NB4 (cell line): ENCODE measurements around a stretch of chr1.

DNA sequence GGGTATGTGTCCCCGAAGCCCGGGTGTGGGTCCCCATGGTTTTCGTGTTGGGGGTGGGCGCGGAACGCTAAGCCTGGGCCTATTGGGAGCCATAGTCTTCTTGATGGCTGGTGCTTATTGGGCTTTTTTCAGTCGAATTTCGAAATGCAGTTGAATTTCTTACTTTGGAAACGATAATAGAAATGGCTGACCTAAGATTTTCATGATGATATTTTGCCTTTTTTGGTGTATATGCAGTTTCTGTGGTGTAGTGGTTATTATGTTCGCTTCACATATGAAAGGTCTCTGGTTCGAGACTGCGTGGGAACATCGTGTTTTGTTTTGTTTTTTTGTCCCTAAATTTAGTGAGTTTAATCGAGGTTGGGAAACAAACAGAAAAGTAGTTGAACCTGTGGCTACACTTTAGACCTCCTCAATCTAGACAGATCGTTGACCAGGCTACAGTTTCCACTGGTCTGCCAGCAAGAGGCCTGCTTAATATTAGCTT, 61.7 kb upstream of the CROCC start:
- RRBS, result no CpG with 5 or more reads among the region's 15 CpGs

DNA sequence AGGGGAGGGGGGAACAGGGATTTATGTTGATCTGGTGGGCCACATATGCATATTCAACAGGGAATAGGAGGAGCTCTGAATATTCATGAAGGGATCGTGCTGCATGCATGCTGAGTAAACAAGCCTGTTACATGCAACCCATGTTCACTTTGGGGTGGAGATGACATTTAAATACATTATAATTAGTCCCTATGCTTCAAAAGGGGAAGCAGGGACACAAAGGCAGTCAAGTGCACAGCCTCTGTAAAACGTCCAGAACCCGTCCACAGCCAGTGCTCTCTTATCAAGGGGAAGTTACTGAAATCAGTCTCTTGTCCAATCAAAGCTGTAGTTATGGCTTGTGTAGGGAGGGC, 54.8 kb upstream of the CROCC start:
- RRBS, result no CpG with 5 or more reads among the region's 3 CpGs

DNA sequence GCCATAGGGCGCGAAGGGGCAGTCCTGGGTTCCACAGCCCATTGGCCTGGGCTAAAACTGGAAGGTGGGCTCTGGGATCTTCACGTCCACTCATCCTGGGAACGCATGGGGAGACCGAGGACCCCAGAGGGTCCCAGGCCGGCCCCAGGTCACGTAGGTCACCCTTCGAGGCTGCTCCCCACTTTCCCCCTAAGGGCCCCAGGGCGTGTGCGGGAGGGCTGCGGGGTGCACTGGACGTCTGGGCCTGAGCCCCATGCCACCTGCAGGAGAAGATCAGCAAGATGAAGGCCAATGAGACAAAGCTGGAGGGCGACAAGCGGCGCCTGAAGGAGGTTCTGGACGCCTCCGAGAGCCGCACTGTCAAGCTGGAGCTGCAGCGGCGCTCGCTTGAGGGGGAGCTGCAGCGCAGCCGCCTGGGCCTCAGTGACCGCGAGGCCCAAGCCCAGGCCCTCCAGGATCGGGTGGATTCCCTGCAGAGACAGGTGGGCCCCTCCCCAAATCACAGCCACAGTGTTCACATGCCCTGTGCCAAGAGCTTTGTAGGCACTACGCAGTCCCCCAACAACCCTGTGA, 12.4 kb downstream of the MFAP2 start:
- RRBS, result no CpG with 5 or more reads among the region's 27 CpGs

- RRBS, result no CpG with 5 or more reads among the region's 14 CpGs
Measured at GRCh38 chr1:16969474-16969980, 10.9 kb downstream of the MFAP2 start.

GRCh38 chr1:16971801-16972836, 8.3 kb downstream of the MFAP2 start:
- RRBS, result no CpG with 5 or more reads among the region's 17 CpGs

GRCh38 chr1:16984663-16985111, 4.3 kb upstream of the MFAP2 start:
- RRBS, result no CpG with 5 or more reads among the region's 9 CpGs

DNA sequence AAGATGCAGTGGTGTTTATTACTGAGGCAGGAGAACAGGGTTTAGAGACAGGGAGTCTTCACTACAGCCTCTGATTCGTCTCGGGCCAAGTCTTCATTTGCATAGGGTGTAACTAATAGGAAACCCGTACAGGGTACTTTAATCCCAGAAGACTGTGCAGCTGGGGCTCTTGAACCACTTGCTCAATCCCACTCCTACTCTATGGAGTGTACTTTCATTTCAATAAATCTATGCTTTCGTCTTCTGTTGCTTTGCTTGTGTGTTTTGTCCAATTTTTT, 8.2 kb downstream of the SDHB start:
- RRBS, result no CpG with 5 or more reads among the region's 4 CpGs

GRCh38 chr1:17192259-17193057, 12.5 kb upstream of the PADI1 start:
- RRBS, result no CpG with 5 or more reads among the region's 12 CpGs

GRCh38 chr1:17416996-17417612, 22.4 kb downstream of the RCC2 start:
- RRBS, result no CpG with 5 or more reads among the region's 12 CpGs

DNA sequence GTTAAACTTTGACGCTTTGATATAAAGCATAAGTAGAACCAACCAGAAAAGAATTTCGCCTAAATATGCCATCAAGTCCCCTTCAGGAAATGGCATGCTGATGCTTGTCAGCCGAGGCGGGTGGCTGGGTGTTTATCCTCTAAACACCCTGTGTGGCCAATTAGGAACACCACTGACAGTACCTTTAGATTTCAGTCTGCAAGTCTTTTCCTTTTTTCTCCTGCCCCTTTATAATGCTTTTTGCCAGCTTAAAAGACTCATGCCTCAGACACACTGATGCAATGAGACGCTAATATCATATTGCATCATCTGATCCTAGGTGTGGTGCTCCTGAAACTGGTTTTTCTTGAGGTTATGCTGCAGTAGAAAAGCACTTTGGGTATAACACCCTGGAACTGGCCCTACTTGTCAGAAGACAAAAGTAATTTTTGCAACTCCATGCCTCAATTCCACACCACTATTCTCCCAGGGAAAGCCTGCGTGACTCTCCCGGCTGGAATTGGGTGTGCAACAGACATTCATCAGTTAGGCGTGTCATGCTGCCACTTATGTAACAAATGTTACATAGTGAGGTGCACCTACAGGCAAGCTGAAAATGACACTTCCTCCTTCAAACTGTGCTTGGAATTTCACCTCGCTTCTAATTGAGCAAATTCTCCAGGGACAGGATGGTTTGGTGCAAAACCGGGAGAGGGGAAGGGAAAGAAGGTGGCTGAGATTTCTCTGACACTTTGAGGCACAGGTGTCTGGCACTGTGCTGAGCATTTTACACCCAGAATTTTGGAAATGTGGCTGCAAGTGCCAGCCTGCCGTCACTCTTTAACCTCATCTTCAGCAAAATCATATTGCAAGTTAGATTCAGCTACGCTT, 2.0 kb upstream of the RCC2 start:
- RRBS, result no CpG with 5 or more reads among the region's 12 CpGs

DNA sequence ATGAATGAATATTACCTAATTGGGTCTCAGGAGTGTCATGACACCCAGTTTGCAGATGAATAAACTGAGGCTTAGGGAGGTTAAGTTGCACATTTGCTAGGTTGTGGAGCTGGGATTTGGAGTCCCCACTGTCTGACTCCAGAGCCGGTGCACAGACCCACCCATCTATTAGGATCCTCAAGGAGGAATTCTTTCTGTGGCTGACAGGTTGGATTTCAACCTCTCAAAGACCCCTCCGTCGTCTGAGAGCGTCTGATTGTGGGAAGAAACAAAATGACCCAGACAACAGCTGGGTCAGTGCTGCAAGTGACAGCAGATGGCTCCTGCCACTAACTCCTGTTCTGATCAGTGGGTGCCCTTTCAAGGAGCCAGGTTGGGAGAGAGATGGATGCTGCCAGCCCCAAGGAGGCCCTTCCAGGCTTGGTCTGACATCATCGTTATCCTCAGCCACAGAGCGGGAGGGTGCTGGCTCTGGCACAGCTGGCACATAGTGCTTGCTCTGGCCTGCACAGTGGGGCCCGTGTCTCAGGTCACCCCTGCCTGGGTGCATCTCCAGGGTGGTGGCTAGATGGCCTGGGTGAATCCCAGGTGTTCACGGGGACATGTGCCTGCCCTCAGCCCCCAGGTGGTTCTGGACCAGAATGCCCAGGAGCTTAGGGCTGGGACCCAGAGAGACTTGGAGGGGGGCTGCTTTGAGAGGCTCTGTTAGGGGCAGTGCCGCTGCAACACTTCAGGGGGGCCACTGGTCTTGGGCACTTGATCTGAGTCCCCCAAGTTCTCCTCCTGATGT, 24.3 kb downstream of the ARHGEF10L start:
- RRBS, result no CpG with 5 or more reads among the region's 9 CpGs

GRCh38 chr1:17581209-17581914, 41.9 kb downstream of the ARHGEF10L start:
- RRBS, result no CpG with 5 or more reads among the region's 9 CpGs

DNA sequence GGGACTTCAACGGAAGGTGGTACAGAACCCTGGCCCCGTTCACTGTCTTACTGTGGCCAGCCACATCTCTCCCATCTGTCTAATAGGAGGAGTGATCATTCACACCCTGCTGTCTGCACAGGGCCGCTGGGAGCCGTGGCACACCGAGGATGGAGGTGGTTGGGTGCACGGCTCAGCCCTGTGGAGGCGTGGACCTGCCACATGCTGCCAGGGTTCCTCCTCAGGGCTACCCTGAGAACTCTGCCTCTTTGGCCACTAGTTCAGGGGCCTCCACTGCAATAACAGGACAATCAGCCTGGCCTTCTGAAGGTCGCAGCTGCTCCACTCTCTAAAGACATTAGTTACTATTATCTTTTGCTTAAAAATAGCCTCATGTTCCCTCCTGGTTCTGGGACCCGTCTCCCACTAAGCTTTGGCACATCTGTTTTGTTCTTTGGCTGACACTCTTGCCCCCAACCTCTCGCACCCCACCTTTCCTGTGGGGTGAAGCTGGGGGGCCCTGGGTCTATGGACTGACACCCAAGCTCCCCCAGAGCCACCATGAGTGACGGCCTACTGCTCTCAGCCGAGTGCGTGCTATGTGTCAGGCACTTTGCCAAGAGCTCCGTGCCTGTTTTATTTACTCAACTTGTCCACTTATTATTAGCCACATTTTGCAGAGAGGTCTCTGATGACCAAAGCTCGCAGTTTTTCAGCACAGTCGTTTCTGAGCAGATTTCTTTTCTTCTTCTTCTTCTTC, 66.2 kb downstream of the ARHGEF10L start:
- RRBS, result no CpG with 5 or more reads among the region's 16 CpGs

- RRBS, result 29% methylated on average over 1 of the region's 11 CpGs
Measured at GRCh38 chr1:17698709-17699164, 56.4 kb upstream of the ACTL8 start.

DNA sequence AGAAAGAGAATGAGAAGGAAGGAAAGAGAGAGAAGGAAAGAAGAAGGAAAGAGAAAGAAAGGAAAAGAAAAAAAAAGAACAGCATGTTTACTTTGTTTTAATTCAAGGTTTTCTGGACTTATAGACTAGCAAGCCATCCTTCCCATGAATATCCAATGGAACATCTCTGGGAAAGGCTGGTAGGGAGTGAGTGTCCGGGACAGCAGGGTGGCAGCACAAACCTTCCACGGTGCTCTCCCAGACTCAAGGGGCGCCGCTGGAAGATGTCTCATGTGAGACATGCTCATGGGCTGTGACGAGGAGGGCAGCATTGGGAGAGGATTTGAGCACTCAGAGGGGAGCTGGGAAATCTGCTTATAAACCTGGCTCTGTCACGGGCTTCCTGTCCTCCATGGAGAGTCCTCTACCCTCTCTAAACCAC, 100.3 kb upstream of the IGSF21 start:
- RRBS, result no CpG with 5 or more reads among the region's 6 CpGs

DNA sequence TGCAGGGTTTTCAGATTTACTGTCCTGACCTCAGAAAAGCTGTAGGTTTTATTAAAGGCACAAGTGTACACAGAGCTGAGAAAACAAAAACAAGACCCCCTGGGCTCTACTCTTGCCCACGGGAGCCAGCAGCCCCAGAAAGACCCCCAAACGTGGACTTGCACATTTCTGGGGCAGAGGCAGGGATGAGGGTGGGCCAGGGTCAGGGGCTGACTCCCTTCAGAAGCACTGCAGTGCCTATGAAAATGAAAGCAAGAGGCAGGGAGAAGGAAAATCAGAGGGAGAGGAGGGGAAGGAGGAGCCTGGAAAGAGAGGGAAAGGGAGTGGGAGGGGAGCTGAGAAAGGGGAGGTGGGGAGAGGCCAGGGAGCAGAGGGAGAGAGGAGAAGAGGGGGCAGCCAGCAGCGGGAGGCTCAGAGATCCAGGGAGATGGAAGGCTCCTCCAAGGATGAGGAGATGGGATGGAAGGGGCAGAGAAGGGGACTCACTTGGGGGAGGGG, 96.4 kb upstream of the KLHDC7A start:
- RRBS, result no CpG with 5 or more reads among the region's 3 CpGs

DNA sequence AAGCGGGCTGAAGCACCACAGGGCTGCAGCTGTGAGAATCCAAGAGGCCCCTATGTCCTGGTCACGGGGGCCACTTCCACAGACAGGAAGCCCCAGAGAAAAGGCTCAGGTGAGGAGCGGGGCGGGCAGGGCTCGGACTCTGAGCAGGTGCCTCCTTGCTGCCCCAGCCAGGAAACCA, 399 bp downstream of the KLHDC7A start:
- RRBS, result no CpG with 5 or more reads among the region's 5 CpGs

DNA sequence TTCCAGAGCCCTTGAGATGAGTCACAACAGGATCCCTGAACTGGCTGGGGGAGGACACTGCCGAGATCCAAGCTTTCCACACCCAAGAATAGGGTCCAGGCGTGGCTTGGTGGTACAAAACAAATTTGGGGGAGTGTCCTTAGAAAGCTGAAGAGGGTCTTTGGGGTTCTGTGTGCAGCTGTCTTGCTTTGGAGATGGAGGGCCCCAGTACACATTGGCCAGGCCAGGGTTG, 74.5 kb downstream of the PAX7 start:
- RRBS, result no CpG with 5 or more reads among the region's 2 CpGs

GRCh38 chr1:18882609-18882846, 19.8 kb downstream of the ALDH4A1 start:
- RRBS, result no CpG with 5 or more reads among the region's 6 CpGs

DNA sequence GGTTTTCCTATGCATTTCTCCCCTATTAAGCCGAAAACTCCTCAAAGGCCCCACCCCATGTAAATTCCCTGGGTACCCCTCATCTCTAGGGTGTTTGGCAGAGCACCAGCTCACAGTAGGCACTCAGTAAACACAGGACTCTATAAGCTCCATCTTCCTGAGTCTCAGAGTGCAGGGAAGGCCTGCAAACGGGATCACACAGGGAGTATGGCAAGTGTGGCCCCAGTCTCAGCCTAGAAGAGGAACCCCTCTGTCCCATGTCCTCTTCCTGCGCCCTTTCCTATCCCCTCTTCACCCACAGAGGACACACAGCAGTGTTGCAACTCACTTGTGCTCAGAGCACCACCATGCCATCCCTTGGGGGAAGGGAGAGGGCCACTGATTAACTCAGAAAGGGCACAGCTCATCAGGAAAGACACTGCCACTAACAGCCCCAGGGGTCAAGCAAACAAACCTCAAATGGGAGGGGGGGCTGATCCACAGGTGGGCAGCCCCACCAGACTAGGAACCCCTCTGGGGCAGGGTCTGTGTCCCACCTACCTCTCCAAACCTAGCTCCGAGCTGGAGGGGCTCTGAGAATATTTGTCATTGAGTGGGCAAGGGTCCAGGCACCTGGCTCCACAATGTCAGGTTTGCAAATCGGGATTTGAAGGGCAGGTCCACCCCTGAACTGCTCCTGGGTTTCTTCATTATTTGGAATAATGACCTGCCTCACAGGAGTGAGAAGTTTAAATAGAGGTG, 1.2 kb downstream of the ALDH4A1 start:
- RRBS, result no CpG with 5 or more reads among the region's 5 CpGs